Hair follicular keratinocyte (primary cell): ENCODE measurements around the gene ISYNA1.

DNA sequence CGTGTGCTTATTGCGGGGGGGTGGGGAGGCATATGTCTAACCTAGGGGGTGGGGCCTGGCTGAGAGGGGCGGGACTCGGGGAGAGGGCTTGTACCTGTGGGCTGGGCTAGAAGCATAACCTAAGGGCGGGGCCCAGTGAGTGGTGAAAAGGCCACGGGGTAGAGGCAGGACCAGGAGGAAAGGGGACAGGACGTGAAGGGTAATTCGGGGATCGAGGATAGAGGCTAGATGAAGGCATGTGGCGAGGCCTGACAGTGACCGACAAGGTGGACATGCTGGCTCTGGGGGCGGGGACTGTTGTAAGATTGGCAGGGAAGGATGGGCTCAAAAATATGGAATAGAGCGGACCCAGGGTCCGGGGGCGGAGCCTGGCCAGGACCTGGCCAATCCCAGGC lies 438 bp upstream of the SLC27A1 start:
- RAMPAGE, long total RNA: no peak

- RAMPAGE, long total RNA: no peak
Observed at GRCh38 chr19:17475426-17476141, 5.3 kb downstream of the SLC27A1 start.

GRCh38 chr19:17576884-17577683 lies 21.6 kb downstream of the COLGALT1 start:
- RAMPAGE, long total RNA: no peak

DNA sequence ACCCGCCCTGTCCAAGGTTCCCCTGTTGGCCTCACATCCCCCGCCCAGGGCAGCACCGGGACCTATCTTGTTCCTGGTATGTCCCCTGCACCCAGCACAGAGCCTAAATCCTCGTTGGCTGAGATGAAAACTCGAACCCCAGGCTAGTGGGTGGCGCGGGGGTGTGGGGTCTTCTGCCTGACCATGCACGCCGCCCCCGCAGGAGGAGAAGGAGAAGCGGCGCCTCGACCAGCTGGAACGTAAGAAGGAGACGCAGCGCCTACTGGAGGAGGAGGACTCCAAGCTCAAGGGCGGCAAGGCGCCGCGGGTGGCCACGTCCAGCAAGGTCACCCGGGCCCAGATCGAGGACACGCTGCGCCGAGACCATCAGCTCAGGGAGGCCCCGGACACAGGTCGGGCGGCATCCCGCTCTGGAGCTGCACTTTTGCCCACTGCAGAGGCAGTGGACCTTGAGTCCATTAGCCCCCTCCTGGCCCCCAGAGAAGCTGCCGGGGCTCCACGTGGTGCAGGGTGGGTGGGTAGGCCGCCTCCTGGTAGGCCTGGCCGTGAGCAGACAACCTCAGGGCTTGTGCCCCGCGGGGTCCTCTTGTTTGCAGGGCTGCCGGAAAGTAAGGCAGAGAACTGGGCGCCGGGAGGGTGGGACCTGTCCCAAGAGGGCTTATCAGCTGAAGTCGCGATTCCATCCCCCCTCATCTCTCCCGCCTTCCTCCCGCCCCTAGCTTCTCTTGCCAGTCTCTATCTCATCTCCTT lies 9.8 kb downstream of the CCDC124 start:
- RAMPAGE, long total RNA: no peak

GRCh38 chr19:17985241-17985459 lies 18.2 kb downstream of the KCNN1 start:
- RAMPAGE, long total RNA: no peak

DNA sequence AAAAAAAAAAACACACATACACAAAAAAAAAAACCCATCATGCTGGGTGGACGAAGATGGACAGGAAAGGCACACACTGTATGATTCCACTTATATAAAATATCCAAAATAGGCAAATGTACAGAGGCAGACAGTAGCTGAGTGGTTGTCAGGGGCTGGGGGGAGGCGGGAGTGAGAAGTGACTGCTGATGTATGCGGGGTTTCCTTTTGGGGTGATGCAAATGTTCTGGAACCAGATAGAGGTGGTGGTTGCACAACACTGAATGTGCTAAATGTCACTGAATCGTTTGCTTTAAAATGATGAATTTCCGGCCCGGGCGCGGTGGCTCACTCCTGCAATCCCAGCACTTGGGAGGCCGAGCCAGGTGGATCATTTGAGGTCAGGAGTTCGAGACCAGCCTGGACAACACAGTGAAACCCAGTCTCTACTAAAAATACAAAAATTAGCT lies 2.3 kb upstream of the IL12RB1 start:
- RAMPAGE, long total RNA: no peak

DNA sequence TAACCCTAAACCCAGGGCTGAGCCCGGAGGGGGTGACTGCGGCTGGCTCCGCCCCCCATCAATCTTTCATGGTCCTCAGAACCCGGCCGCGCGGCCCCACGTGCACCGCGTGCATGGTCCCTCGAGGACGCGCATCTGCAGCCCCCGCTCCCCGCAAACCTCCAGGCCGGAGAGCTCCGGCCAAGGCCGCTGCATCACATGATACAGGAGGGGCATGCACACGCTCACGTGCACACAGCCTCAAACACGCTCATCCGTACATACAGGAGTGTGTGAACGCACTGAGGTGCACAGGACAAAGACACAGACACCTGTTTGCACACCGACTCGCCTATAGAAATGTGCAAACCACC lies 850 bp downstream of the RAB3A start:
- RAMPAGE, long total RNA: no peak

GRCh38 chr19:18223665-18224907 lies 2.2 kb downstream of the PDE4C start:
- RAMPAGE, long total RNA: no peak

- RAMPAGE, long total RNA: no peak
Observed at GRCh38 chr19:18271173-18271795, 3.0 kb downstream of the IQCN start.

DNA sequence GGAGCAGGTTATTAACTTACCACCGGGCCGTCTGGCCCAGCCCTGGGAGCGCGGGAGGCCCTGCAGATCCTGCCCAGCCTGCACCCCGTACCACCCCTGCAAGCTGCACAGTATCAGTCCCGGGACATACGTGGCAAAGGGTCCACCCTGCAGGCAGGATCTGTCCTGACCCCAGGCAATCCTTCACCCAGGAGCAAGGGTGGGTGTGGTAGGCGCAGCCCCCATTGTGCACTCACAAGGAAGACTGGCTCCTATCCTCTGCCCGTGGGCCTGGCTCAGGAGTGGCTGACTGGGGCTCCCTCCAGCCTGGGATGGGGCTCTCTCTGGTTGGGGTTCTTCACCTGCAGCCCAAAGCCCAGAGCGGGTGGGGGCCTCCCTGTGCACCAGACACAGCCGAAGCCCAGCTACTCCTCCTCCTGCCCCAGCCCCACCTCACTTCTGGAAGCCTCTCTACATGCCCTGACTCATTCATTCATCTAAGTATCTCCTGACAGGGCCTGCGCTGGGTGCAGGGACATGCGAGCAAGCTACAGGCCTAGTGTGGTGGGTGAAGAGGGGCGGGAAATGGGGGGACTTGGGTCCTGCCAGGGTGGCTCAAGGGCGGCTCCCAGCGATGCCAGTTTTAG lies 12.9 kb downstream of the LSM4 start:
- RAMPAGE, long total RNA: no peak

DNA sequence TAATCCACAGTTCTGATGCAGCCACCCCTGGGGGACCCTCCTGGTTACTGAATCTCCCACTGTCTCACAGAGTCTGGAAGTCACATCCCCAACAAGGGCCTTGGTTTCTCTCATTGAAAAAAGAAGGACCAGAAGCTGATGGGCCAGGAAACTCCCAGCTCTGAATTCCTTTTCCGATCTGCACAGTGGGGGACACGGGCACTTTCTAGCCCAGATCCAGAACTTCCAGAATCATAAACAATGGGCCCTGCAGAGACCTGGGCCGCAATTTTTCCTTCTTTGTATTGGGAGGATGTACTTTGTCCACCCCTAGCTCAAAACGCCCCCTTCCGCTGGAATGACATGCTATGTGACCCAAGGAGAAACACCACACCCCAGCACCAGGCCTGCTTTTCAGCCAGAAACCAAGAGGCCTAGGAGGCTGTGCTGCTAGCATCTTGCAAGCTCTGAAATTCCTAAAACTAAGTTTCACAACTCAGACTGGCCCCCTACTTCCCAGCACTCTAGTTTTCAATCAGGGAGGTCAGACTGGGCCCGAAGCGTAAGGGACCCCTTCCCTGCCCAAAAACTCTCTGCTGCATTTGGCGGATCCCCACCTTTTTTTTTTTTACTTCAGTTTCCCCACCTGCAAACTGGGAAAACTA lies 623 bp downstream of the LSM4 start:
- RAMPAGE, long total RNA: no peak

- RAMPAGE, long total RNA: no peak
Observed at GRCh38 chr19:18387059-18387313, 1.0 kb downstream of the GDF15 start.

DNA sequence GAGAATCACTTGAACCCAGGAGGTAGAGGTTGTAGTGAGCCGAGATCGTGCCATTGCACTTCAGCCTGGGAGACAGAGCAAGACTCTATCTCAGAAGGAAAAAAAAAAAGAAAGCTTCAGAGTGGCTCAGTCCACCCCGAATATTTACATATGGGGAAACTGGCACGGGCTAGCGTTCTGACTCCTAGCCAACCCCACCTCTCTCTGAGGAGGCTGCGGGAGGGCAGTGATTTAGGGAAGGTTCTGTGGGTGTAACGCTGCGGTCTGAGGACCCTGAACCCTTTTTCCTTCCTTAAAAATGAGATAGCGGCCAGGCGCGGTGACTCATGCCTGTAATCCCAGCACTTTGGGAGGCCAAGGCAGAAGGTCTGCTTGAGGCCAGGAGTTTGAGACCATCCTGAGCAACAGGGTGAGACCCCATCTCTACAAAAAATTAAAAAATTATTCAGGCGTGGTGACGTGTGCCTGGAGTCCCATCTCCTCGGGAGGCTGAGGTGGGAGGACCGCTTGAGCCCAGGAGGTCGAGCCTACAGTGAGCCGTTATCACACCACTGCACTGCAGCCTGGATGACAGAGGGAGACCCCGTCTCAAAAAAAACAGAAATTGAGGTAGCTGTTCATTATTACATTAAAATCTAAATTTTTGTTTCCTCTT lies 4.9 kb downstream of the LRRC25 start:
- RAMPAGE, long total RNA: no peak

- RAMPAGE, long total RNA: no peak
Observed at GRCh38 chr19:18435211-18435937, 2.6 kb downstream of the ISYNA1 start.

DNA sequence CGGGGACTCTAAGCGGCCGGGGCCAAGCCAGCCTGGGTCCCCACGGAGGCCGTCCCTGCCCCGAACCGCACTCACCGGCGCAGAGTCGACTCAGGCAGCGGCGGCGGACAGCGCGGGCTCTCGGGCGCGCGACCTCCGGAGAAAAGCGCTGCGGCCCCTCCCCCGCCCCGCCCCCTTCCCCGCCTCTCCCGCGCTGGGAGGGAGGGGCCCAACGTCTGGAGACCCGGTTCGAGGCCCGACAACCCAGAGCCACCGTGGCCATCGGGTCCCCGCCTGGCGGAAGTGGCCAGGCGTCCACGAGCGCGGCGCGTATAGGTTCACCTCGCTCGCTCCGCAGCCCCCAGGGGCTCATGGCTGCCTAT lies at the start of gene ISYNA1:
Gene ISYNA1 (minus strand): TSS at position 116 of the 362 bp plus-strand sequence.
- RAMPAGE, long total RNA: no peak

- RAMPAGE, long total RNA: no peak
Observed at GRCh38 chr19:18462949-18463314, 25.0 kb upstream of the ISYNA1 start.

- RAMPAGE, long total RNA: no peak
Observed at GRCh38 chr19:18472639-18473148, 34.8 kb upstream of the ISYNA1 start.

DNA sequence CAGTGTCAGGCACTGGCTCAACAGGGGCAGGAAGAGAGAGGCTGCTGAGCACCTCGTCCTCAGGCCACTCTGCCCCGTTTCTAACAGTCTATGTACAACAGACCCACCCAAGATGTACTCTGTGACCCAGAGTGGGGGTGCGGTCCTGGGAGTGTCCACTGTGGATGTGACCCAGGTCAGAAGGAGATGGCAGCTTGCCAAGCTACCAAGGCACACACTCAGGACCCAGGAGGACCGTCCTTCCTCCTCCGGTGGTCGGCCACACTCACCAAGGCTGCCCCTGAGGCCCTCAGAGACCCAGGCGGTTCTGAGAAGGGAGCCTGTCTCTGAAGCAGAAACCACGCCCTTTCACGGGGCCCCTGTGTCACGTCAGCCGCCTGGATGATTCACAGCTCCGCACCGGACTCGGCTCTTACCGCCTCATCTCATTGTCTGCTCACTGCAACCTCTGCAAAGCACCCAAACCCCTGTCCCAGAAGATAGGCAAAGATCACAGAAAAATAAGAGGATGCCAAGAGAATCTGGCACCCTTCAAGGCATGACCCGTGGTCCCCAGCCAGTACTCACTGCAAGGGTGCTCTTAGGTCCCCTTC lies 35.5 kb downstream of the ELL start:
- RAMPAGE, long total RNA: no peak

DNA sequence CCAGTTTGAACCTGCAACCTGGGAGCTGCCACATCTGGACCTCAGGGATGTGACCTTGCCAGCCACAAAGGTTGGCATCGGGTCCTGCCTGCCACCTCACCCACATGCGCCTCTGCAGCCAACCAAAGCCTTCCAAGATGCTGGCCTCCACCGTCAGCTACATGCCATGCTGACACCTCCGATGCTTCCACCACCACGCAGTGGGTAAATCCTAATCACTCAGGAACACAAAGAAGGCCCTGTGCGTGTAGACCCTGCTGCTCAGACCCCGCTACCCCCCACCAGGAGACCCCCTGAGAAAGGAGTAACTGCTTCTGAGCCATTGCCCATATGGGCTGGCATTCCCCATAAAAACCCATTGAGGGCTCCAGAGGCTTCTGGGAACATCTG lies 35.0 kb downstream of the ELL start:
- RAMPAGE, long total RNA: no peak

GRCh38 chr19:18503353-18503736 lies 18.5 kb downstream of the ELL start:
- RAMPAGE, long total RNA: no peak